ENCODE data around the gene UBE2L3.

DNA sequence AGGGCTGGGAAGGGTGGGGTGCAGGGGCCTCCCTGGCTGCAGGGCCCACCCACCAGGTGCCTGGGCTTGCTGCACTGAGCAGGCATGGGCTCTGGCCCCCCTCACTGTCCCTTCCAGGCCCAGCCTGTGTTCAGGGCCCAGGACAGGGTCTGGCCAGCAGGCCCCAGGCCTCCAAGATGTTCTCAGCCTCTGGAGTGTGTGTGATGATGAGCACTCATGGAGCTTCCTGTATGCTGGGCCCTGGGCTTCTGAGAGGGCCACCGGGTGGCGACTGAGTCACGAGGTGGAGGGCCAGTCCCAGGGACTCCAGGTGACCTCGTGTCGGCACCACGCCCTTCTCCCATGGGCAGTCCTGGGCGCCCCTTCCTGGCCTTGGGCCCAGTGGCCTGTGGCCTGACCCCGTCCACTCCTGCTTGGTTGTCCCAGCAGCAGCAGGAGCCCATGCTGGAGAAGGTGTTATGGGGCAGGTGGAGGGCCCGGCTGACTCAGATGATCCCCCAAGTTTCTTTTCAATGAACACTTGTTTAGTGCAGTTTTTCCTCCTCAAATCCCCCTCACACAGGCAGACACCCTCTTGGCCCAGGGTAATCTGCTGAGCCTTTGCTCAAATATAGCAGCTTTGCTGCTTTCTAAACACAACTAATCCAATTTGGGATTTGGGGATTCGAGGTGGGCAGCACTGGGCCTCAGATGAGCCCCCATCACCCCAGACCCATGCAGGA, 56.1 kb upstream of the CCDC188 start:
- RRBS = no CpG with 5 or more reads among the region's 10 CpGs

GRCh38 chr22:20489879-20490536, 5.6 kb downstream of the KLHL22 start:
- RRBS = no CpG with 5 or more reads among the region's 3 CpGs

DNA sequence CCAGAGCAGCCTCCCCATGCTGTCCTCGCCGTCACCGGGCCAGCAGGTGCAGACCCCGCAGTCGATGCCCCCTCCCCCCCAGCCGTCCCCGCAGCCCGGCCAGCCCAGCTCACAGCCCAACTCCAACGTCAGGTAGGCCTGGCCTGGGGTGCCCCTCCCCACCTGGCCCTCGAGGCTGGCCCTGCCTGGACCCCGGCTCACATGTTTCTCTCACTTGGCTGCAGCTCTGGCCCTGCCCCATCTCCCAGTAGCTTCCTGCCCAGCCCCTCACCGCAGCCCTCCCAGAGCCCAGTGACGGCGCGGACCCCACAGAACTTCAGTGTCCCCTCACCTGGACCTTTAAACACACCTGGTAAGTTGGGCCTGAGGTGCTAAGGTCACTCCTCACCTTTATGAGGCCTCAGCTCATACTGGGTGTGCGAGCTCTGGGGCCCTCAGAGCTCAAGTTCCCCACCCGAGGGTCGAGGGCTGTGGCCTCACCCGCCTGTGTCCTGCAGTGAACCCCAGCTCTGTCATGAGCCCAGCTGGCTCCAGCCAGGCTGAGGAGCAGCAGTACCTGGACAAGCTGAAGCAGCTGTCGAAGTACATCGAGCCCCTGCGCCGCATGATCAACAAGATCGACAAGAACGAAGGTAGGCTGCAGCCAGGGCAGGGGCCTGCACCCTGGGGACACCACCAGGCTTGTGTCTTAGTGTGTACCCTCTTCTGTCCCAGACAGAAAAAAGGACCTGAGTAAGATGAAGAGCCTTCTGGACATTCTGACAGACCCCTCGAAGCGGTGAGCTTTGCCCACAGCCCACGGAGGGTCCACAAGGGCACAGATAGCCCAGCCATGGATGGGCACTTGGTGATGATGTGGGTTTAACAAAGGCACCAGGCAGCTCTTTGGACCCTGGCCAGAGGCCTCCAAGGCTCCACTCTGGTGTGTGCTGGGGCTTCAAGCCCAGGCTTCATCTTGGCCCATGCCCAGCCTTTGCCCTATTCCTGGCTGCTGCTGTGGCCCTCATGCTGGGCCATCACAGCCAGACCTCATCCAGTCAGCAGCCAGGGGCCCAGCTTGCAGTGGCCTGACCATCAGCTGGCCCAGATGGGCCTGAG, 75.6 kb downstream of the MED15 start:
- RRBS = 89% methylated on average over 9 of the region's 28 CpGs

DNA sequence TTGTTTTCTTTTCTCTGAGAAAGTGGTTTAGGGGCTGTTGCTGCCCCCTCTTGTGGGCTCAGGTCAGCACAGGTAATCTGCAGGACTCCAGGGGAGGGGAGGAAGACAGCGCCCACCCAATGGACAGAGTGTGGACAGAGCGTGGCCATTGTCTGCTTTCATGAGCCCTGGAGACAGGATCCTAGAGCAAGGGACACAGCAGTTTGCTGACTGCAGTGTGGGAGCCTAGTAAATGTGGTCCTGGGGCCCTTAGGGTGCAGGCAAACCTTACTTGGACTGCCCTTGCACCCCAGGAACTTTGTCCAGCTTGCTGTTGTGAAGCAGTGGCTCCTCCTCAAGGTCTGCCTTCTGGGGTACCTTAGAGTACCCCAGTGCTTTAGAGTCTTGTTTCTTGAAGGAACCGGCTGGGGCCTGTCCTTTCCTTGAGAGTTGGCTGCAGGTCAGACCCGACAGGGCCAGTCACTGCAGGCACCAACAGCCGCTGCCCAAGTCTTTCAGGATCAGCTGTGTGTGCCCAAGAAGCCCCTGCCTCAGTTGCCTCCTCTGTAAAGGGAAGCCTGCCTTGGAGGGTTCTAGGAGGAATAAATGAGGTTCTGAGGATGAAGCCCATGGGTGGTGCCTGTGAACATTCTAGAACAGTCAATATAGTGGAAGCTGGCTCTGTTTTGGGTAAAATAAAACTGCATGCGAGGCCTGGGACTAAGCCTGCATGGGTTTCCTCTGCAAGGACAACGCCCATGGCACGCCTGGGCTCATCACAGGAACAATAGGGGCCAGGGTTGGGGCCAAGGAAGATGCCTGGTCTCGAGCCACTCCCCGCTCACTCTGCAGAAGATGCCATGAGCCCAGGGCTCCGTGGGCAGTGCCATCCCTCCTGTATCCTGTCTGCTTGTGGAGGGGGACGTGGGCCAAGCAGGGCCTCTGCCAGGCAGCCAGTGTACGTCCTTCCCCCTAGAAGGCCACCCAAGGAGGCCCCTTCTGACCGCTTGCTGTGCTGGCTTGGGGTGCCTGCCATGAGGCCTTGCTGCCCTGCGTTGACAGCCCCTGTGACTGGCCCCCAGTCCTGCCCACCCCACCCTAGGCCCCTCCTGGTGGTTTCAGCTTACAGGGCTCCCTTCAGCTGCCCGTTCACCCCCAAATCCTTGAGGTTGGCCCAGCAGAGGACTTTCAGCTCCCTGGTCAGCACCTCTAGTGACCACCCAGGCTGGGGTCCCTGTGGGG, 81.5 kb downstream of the MED15 start:
- RRBS = no CpG with 5 or more reads among the region's 16 CpGs

GRCh38 chr22:20605978-20606312, 98.5 kb downstream of the MED15 start:
- RRBS = no CpG with 5 or more reads among the region's 2 CpGs

- RRBS = no CpG with 5 or more reads among the region's 10 CpGs
Observed at GRCh38 chr22:20760573-20761618, 13.0 kb upstream of the SERPIND1 start.

- RRBS = no CpG with 5 or more reads among the region's 16 CpGs
Observed at GRCh38 chr22:20798391-20799541, 24.9 kb downstream of the SERPIND1 start.

GRCh38 chr22:20965021-20965306, 2.1 kb upstream of the AIFM3 start:
- RRBS = 20% methylated on average over 3 of the region's 42 CpGs

DNA sequence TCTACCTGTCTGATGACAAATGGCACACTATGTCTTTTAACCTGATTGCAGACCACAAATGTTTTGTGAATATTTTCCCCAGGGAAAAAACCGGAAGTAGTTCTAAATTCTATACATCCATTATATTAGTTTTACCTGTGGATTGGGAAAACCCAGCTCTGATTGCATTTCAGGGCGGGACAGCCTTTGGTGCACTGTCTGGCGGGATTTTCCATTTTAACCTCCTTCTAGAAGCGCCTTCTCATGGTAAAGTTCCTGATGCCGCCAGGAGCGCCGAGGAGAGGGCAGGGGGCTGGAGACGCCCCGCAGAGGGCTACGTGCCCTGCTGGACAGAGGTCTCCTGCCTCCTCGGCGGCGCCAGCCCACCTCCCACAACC, 1.3 kb upstream of the P2RX6 start:
- RRBS = no CpG with 5 or more reads among the region's 13 CpGs

DNA sequence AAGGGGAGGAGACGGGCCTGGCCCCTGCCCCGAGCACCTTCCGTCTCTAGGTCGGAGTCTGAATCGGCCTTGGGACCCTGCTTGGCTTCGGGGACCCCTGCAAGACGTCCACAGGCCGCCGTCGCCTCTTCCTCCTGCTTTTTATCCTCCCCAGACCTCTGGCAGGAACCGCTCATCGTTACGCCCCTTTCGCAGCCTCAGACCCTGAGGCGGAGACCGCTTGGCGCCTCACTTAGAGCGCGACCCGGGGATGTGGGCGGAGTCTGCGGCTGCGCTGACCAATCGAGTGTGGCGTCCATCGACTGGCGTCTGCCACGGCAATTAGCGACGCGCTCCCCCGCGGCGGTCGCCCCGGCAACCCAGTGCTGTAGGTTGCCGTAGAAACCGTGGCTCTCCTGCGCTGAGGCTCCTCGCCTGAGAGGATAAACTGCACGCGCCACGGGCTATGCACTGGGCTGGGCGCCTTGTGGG, 888 bp upstream of the P2RX6 start:
- RRBS = 1% methylated on average over 8 of the region's 44 CpGs

- RRBS = no CpG with 5 or more reads among the region's 29 CpGs
Observed at GRCh38 chr22:21417013-21417294, 217 bp upstream of the HIC2 start.

DNA sequence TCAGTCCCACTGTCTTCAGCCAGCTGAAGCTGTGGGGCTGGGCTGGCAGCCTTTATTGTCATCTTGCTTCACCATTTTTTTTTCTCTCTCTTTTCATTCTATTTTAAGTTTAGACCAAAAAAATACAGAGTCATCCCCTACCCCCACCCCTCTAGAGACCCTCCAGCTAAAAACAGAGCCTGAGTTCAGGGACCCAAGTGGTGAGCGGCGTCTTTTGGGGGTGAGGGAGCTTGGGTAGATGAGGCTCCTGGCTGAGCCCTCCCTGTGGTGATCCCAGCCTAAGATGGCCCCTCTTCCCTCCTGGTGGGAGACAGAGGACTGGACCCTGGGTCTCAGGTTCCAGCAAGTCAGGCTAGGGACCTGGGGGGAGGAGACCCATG, 18.7 kb upstream of the TMEM191C start:
- RRBS = no CpG with 5 or more reads among the region's 2 CpGs

- RRBS = 4% methylated on average over 2 of the region's 46 CpGs
Observed at GRCh38 chr22:21567438-21567982, at the start of gene UBE2L3. Gene UBE2L3, plus strand, starts transcription at chr22:21567714.

DNA sequence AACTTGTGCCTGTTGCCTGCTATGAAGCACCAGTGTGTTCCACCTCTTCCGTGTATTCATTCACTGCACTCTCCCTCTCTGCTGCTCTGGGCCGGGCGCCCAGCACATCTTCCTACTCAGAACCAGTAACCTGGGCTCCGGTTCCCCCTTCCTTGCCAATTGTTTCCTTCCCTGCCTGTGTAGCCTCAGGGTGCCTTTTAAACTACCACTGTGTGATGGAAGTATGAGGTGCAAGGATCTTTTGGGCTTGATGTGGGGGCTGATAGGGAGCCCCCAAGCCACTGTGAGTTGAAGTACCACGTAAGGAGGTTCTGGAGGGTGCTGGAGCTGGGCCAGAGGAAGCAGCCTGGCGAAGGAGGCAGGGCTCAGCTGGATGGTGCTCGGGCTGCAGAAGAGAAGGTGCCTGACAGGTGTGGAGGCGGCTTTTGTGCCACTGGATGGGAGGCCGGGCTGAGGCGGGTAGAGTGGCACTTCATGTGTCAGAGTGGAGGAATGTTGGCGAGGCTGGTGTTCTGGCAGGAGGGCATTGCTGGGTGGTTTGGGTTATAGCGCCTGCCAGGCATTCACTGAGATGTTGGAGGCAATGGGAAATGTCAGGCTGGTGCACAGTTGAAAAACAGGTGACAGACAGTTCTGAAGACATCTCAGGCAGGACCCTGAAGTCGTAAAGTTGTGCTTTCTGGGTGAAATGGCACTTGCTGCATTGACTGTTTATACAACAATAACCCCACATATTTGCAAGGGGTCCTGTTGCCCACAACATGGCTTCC, 24.1 kb downstream of the UBE2L3 start:
- RRBS = no CpG with 5 or more reads among the region's 13 CpGs

DNA sequence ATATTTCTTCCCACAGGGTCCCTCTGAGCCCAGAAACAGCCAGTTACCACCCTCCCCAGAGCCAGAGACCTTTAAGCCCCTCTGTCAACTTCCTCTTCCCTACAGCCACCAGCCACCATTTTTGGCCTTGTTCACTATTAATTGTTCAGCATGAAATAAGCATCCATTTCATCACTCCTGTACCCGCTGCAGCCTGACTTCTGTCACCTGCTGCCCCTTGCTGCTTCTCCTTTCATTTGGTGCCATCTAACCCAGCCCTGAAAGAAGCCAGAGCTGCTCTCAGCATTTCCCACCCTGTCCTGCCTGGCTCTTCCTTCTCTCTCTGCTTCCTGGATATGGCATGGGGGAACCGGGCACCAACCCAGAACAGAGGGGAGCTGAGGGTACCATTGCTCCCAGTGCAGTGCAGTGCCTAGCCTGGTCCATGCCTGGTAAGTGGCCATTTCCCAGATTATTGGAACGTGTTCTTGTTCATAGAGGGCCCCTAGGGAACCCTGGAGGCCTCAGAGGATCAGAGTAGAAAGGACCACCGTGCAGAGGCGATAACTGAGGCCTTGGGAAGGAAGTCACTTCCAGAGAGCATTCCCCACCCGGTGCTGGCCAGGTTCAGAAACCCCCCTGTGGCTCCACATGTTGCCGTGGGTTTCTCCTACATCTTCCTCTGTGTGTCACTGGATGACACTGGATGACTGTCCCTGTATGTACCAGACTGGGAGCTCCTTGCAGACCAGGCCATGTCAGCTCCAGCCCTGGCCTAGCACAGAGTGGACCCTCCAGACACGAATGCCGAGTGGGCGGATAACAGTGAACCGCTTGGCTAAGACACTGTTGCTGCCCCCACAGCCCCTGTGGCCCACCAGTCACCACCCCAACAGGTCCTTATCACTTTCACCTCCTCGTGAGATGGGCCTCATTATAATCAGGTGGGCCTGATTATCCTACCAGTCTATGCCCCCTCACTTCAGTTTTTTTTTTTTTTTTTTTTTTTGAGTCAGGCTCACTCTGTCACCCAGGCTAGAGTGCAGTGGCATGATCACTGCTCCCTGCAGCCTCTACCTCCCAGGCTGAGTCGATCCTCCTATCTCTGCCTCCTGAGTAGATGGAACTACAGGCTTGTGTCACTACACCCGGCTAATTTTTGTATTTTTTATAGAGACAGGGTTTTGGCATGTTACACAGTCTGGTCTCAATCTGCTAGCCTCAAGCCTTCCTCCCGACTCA, 4.6 kb downstream of the YDJC start:
- RRBS = no CpG with 5 or more reads among the region's 15 CpGs

- RRBS = no CpG with 5 or more reads among the region's 9 CpGs
Observed at GRCh38 chr22:21626894-21627529, 2.8 kb downstream of the YDJC start.

- RRBS = no CpG with 5 or more reads among the region's 2 CpGs
Observed at GRCh38 chr22:21763692-21764063, 28.1 kb upstream of the YPEL1 start.

DNA sequence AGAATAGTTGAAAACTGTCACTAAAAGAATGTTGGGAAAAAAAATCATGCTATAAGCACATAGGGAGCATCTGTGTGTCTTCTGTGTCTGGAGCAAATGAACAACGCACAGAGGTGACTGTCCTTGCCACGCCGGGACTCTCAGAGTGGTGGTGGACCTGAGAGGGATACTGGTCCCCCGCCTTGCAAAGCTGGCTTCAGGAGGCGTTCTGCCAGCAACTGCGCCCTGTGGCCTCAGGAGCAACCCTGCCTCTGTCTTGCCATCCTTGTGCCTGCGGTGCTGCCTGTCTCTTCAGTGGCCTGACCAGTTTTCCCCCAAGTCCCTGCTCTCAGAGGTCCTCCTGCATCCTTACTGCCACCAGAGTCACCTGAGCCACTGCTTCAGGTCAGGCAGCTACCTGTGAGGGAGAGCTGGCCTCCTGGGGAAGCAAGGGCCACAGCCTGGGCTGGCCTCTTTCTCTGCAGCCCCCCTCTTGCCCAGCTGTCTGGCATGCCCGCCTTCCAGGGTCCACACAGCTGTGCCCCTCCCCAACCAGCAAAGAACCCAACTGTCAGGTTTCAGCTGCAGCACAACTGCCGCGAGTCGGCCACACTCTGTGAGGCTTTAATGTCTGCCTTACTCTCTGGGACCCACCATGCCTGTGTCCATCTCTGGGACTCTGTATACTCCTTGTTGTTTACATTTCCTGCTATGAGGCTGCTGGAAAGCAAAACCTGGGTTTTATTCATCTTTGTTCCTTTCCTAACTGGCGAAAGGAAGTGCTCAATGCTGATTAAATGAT, 30.5 kb upstream of the YPEL1 start:
- RRBS = no CpG with 5 or more reads among the region's 12 CpGs

- RRBS = no CpG with 5 or more reads among the region's 10 CpGs
Observed at GRCh38 chr22:21834959-21836204, 32.1 kb downstream of the MAPK1 start.

- RRBS = no CpG with 5 or more reads among the region's 5 CpGs
Observed at GRCh38 chr22:21836799-21837720, 30.4 kb downstream of the MAPK1 start.

Measured in HL-60 (cell line).